ENCODE measurements around the gene PRDM8.

DNA sequence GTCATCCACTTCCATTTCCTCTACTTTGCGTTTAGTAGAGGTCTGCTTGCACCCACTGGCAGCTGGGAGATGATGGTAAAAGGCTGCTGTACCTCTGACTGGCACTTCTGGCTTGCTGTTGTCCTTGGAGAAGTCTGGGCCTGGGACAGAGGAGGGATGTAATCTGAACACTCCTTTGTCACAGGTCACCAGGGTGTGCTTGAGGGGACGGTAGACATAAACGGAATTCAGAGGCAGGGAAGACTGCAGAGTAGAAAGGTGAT lies 27.5 kb downstream of the CCNI start:
- PRO-cap, 2 experiments, result no peak in any of the 2 experiments

DNA sequence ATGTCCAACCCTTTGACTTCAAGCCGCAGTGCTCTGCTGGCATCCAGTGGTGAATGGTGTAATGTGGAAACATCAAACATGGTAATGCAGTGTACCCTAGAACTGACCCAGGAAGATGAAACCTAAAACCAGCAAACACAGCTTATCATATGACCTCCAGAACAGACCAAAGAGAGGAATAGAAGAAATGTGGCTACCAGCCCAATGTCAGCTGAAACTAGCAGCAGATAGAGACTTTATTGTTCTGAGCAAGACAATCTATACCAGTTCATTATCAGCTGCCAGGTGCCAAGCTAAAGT lies 13.8 kb downstream of the CXCL13 start:
- PRO-cap, 2 experiments, result no peak in any of the 2 experiments

GRCh38 chr4:77699699-77700334 lies 94.2 kb downstream of the CXCL13 start:
- PRO-cap, 2 experiments, result no peak in any of the 2 experiments

DNA sequence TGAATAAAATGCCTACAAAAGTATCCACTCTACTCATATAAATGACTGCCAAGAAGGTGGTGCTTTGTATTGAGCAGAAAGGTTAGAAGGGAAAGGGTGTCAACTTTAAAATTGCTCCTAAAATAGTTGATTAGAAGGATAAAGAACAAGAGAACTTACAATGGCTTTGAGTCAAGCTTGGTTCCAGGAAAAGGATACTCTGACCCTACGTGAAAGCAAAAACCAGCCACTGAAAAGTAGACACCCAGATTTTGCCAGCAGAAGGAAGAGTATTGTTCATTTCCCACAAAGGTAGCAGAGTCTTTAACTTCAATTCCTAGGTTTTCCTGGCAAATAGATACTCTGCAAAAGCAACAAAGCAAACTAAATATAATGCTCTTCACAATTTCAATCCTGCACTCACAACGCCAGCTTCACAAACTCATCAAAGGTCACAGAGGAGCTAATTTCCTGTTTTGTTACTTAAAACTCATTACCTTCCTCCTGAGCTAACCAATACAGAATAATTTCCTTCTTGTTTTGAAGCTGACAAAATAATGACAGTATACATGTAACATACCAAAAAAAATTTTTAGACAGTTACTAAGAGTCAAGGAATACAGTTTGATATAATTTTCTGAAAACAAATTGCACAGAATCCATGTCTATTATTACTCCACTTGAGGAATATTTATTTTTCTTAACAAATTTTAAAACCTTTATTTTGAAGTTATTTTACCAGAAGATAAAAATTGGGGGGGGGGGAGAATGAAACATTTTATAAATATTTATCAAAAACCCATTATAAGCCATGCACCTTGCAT lies 18.0 kb downstream of the CNOT6L start:
- PRO-cap, 2 experiments, result no peak in any of the 2 experiments

DNA sequence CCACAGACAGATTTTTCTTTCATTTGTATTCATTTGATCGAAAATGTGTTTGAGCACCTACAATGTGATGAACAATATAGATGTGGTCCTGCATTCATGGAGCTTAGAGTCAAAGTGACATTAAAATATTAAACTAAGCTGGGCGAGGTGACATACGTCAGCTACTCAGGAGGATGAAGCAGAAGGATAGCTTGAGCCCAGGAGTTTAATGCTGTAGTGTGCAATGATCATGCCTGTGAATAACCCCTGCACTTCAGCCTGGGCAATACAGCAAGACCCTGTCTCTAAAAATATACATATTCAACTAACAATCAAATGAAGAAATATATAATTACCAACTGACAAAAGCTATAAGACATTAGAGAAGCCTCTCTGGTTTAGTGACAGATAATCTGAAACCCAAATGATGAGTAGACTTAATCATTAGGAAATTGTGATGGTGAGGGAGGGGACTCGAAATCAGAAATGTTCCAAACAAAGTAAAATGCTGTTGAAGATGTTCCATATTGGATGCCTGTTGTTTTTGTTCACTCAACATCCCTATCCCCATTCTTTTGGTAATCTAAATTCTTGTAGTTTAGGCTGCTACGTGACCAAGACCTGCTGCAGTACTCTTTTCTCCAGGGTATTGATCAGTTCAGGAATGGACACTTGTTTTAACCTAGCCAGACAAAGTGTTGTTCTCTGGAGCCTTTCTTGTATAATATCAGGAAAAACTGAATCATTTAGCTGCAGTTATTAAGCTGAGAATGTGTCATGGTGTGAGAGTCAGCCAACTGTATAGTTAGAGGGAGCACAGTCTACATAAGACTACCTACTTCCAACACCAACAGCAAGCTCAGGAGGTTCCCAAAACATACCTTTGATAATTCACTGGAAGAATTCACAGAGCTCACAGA lies 76.9 kb downstream of the ANXA3 start:
- PRO-cap, 2 experiments, result no peak in any of the 2 experiments

DNA sequence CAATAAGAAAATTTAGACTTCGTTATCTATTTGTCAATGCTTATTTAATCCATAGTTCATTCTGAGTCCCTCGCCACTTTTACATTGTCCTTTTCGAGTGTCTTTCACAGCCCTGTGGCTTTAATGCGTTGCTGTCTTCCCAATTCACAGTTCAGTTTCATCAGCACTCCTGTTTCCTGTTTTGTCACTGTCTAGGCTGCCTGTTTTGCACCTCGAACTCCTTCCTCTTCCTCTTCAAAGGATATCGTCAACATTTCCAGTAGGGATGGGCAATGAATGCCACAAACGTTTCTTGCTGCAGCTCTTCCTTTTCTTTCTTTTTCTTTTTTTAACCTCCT lies 105.3 kb downstream of the ANXA3 start:
- PRO-cap, 2 experiments, result no peak in any of the 2 experiments

GRCh38 chr4:78749984-78750503 lies 26.1 kb upstream of the BMP2K start:
- PRO-cap, 2 experiments, result no peak in any of the 2 experiments

DNA sequence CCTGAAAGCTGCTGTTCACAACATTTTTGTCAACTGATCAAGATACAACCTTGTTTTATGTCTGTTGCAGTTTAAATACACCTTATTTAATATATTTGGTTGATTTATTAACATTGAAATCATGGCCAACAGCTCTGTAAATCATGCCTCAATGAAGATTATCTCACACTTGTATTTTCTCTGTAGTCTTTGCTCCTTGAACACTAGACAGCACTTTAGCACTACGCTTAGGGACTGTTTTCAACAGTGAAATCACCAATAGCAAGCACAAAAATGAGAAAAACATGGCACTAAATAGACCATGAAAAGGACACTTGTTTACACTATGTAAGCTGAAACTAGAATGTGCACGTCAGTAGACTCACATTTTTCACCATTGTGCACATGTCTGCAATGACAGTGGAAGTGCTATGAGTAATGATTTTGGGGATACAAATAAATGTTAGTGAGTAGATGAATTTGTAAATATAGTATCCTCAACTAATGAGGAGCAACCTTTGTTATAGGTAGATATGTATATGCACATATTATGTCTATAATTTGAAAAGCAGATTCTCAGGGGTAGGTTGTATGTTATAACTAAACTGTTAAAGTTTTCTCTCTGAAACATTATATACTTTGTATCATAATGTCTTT lies 3.2 kb downstream of the BMP2K start:
- PRO-cap, 2 experiments, result no peak in any of the 2 experiments

GRCh38 chr4:78878491-78879107 lies 60.6 kb downstream of the PAQR3 start:
- PRO-cap, 2 experiments, result no peak in any of the 2 experiments

- PRO-cap, 2 experiments, result no peak in any of the 2 experiments
These were observed 430 bp upstream of the PAQR3 start for GRCh38 chr4:78939769-78939967.

DNA sequence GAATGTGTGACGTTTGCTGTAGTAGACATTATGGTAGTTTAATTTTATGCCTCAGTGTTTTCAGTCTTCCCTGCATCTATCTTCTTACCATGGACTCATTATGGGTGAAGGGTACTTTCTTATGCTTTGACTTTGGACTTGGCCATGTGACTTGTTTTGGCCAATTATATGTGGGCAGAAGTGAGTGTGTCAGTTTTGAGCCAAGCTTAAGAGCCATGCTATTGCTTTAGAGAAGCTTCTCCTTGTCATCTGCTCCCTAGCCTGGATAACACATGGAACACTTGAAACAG lies 128.6 kb downstream of the NAA11 start:
- PRO-cap, 2 experiments, result no peak in any of the 2 experiments

- PRO-cap, 2 experiments, result no peak in any of the 2 experiments
These were observed 176.5 kb upstream of the GK2 start for GRCh38 chr4:79584473-79584951.

DNA sequence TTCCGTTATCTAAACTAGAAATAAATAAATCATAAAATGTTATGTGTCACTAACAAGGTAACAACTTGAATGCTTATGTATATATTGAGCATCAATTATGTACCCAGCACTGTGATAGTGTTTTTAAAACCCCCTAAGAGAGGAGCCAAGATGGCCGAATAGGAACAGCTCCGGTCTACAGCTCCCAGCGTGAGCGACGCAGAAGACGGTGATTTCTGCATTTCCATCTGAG lies 135.5 kb downstream of the ANTXR2 start:
- PRO-cap, 2 experiments, result no peak in any of the 2 experiments

- PRO-cap, 2 experiments, result no peak in any of the 2 experiments
These were observed 95.0 kb downstream of the ANTXR2 start for GRCh38 chr4:79977808-79978623.

GRCh38 chr4:80057815-80058479 lies 15.1 kb downstream of the ANTXR2 start:
- PRO-cap, 2 experiments, result no peak in any of the 2 experiments

GRCh38 chr4:80067116-80068168 lies 5.6 kb downstream of the ANTXR2 start:
- PRO-cap, 2 experiments, result no peak in any of the 2 experiments

GRCh38 chr4:80172030-80172506 lies 25.2 kb upstream of the PRDM8 start:
- PRO-cap, 2 experiments, result no peak in any of the 2 experiments

DNA sequence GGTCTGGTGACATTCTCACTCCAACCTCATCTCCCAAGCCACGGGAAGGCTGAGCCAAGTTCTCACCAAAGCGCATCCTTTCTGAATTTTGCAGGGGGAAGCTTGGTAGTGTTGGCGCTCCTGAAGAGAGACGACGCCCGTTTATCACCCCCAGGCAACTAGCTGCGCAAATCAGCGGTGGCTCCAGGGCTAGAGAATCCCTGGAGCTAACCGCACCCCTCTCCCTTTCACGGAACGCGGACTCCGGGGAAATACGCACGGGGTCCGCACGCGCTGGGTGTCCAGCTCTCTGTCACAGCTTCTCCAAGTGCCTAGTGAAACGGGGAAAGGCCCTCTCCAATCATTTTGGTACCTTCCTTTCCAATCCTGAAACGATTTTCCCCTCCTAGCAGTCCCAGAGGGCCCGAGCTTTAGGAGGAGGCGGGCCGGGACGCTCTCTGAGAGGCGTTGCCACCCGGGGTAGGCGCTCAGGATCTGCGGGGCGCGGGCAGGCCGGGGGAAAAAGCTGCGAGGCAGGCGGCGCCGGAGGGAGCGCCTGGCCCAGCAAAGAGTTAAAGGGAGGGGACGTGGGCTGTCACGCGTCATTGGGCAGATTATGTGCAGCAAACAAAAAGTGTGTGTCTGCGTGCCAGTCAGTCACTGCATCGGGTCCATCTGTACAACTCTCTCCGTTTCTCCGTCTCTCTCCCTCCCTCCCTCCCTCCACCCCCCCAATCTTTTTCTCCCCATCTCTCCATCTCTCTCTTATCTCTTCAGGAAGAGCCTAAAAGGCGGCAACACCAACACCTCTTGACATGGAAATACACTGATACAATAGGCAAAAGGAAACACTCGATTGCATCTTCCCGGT lies at the start of gene PRDM8:
Gene PRDM8, plus strand, starts transcription at position 635 of the 850 bp plus-strand sequence.
- PRO-cap, 2 experiments, result peak in 2 of 2 experiments; most common plus-strand start position 635 of the sequence (in 2)

- PRO-cap, 2 experiments, result peak in 2 of 2 experiments; most common plus-strand start chr4:80202407 (in 1); most common minus-strand start chr4:80202215 (in 1)
These were observed 4.6 kb downstream of the PRDM8 start for GRCh38 chr4:80201558-80202569.

GRCh38 chr4:81215497-81216013 lies 533 bp upstream of the PRKG2 start:
- PRO-cap, 2 experiments, result no peak in any of the 2 experiments

Data from right ventricle myocardium (tissue), 1 donor.